Tibial nerve (tissue), 3 donors: ENCODE data around the gene CLRN2.

DNA sequence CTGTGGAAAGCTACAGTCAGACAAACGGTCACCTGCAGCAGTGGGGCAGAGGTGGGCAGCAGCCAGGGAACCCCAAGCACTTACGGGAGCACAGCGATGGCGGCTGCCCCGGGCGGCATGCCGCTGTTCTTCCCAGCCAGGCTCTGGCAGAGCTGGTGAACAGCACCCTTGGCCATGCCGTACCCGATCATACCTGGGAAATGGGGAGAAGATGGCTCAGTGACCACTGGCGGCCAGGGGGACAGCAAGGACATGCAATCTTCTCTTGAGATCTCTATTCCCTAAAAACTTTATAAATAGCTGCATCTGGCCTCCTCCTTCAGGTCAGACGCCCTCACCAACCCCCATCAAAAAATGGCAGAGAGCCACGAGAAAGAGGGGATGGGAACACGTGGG is 19.7 kb downstream of the QDPR start:
- PRO-cap, result no peak
- RAMPAGE, long total RNA, 3 experiments, result start-site peak on the minus strand in 1 of 3 experiments, centred at position 152 of the sequence, 12 reads per replicate

GRCh38 chr4:17510034-17510687 is 1.7 kb downstream of the QDPR start:
- PRO-cap, result no peak
- RAMPAGE, long total RNA, 3 experiments, result no peak in any of the 3 experiments

DNA sequence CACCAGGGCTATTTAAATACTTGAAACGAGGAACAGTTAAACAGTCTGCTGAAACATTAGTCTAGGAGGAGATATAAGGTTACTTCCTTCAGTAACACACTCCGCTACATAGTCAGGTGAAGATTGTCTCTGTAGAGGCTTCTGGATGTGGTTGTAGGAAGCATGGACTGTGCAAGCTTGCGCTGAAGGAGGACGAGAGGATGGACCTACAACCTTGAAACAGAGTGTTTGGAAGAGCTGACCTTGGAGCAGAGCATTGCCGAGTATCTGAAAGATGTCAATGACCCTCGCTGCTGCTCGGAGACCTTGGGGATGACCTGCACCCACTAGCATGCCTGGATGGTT is at the start of gene CLRN2:
CLRN2 (plus strand) TSS at position 230 of the 345 bp plus-strand sequence.
- PRO-cap, result no peak
- RAMPAGE, long total RNA, 3 experiments, result no peak in any of the 3 experiments

DNA sequence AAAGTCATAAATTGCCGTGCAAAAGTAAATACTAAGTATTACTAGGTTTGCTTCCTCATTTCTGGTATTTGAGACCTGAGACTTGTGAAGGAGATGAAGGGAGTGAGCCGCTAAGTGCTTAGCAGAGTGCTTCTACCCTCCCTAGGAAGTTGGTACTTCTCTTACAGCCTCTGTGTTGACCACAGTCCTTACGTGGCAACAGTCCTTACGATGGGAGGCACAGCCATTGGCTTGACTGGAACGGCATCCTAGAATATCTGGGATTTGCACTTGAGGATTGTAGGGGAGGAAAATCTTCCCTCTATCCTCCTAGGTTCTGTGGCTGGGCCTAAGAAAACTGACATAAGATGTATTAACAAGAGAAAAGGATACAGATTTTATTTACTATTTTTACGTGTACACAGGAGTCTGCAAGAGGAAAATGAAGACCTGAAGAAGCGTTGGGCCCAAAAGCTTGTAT is 1.7 kb downstream of the LAP3 start:
- PRO-cap, result no peak
- RAMPAGE, long total RNA, 3 experiments, result no peak in any of the 3 experiments

DNA sequence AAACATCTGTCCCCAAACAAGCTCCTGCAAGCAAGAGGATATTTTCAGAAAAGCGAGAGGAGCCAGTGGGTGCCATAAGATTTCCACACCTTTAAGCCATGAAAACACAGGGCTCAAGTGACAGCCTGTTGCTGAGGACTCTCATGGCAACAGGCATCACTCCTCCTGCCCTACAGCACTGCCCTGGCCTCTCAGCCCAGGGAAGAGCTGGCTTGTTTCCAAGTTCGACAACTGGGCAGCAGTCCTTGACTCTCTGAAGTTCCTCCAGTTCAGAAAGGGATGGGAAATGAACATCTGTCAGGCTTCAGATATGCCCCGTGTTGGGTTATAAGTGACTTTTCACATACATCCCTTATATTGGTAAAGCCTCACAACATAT is 9.9 kb downstream of the FAM184B start:
- PRO-cap, result no peak
- RAMPAGE, long total RNA, 3 experiments, result no peak in any of the 3 experiments

GRCh38 chr4:17802269-17802918 is 8.2 kb downstream of the DCAF16 start:
- PRO-cap, result no peak
- RAMPAGE, long total RNA, 3 experiments, result no peak in any of the 3 experiments

GRCh38 chr4:17926386-17926904 is 95.1 kb downstream of the LCORL start:
- PRO-cap, result no peak
- RAMPAGE, long total RNA, 3 experiments, result start-site peak on the minus strand in 2 of 3 experiments, at chr4:17926528-17926677 at its widest, 5 reads per replicate

GRCh38 chr4:18411348-18412139 is 390.0 kb upstream of the LCORL start:
- PRO-cap, result no peak
- RAMPAGE, long total RNA, 3 experiments, result no peak in any of the 3 experiments

- PRO-cap, result unidirectional peak, minus-strand start at chr4:19148248
- RAMPAGE, long total RNA, 3 experiments, result no peak in any of the 3 experiments
These were observed 1103.7 kb upstream of the SLIT2 start for GRCh38 chr4:19147981-19148526.

DNA sequence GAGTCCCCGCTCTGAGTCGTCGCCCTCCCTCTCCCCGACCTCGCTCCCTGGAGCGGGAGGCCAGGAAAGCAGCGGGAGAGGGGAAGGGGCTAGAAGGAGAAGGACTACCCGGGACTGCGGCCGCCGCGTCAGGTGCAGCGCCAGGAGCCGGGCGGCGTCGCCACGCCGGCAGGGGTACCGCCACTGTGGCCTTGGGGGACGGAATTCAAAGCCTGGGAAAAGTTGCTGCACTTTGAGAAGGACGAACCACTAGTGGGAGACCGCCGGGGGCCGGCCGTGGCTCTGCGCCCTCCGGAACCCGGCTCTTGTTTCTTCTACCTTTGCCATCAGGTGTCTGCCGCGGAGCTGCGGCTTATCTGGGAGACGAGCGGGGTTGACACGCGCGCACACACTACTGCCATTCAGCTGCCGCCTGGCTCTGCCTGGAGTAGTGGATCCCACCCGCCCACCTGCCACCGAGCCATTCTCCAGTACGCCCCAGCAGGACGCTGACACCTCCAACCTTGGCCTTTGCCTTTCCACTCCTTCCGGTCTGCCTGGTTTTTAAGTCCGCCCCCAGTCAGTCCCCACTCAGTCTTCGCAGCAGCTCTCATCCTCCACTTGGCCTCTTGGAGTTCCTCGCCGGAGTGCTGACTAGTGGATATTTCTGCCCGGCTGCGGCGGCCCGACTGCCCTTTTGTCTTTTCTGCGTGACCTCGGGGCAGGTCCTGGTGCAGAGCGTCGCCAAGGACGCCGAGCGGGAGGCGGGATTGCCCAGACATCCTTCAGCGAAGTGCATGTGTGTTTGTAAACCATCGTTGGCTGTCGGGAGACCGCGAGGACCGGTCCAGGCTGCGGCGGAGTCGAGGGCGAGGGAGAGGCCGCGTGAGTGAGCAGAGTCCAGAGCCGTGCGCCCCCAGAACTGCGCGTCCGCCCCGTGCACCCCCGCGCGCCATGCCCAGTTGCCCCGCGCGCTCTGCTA is 893 bp downstream of the SLIT2 start:
- PRO-cap, result bidirectional peak, plus-strand start at position 573 of the sequence, minus-strand start at position 393 of the sequence; bidirectional peak, plus-strand start outside the sequence, minus-strand start at position 870 of the sequence
- RAMPAGE, long total RNA, 3 experiments, result no peak in any of the 3 experiments

DNA sequence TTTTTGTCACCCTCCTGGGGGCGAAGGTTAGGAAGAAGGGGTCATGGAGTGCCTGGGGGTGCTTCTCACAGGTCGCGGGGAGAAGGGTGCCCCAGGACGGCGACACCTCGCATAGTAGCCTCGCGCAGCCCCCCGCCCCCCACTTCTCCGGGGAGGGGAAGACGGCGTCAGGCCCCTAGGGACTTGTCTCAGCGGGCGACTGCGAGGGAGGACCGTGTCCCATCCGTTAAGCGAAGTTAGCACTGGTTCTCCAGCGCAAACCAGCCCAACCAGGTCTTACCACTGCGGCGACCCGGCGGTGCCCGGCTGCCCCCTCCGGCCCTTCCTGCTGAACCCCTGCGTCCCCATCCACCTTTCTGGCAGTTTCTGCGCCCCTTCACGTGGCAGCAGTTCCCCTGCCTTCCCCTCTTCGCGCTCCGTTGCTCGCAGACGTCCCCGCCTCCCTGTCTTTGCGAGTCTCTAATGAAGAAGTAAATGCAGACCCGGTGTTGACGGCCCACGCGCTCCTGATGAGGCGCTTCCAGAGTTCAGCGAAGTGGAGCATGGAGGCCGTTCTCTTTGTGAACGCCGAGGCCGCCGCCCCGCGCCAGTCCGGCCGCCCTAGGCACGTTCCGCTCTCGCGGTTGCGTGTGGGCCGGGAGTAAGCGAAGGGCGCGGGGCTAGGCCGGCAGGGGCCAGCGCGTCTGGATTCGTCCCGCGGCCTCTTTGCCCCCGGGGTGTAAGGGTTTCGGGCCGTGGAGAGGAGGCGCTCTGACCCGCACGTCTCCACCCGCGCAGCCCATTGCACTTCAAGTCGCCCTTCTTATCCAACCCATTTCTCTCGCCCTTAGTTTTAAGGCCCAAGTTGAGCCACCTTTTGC is 3.0 kb downstream of the SLIT2 start:
- PRO-cap, result bidirectional peak, plus-strand start at position 179 of the sequence, minus-strand start at position 149 of the sequence; bidirectional peak, plus-strand start at position 643 of the sequence, minus-strand start at position 445 of the sequence
- RAMPAGE, long total RNA, 3 experiments, result no peak in any of the 3 experiments

DNA sequence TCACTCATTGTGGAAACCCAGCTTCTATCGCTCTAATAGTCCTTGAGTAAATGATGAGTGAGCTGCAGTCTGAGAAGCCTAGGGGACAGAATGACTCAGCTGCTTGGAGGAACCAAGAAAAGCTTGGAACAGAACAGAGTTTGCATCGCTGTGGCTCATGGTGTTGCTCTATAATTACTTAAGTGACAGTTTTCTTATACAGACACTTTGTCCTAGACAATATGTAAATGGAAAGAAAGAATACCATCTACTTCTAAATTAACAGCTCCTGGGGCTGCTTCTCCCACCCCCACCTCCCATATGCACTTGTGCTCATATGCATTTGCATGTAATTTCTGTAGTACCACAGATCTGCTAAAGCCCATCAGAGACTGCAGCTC is 156.9 kb downstream of the SLIT2 start:
- PRO-cap, result no peak
- RAMPAGE, long total RNA, 3 experiments, result no peak in any of the 3 experiments

GRCh38 chr4:20739322-20740250 is 39.3 kb downstream of the PACRGL start:
- PRO-cap, result no peak
- RAMPAGE, long total RNA, 3 experiments, result no peak in any of the 3 experiments

DNA sequence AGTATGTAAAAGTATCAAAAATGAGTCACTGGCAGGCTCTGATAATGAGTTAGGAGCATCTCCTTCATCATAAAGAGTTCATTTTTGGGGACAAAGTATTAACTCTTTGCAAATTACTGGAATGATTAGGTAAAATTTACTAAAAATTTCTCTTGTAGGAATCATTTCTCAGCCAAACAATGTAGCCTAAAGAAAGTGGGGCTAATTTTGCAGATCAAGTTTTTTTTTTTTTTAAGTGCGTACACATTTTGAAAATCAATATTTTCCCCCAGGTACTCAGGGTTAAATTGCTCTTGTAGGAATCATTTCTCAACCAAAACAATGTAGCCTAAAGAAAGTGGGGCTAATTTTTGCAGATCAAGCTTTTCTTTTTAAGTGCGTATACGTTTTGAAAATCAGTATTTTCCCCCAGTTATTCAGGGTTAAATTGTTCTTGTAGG is 421.7 kb downstream of the PACRGL start:
- PRO-cap, result no peak
- RAMPAGE, long total RNA, 3 experiments, result no peak in any of the 3 experiments

DNA sequence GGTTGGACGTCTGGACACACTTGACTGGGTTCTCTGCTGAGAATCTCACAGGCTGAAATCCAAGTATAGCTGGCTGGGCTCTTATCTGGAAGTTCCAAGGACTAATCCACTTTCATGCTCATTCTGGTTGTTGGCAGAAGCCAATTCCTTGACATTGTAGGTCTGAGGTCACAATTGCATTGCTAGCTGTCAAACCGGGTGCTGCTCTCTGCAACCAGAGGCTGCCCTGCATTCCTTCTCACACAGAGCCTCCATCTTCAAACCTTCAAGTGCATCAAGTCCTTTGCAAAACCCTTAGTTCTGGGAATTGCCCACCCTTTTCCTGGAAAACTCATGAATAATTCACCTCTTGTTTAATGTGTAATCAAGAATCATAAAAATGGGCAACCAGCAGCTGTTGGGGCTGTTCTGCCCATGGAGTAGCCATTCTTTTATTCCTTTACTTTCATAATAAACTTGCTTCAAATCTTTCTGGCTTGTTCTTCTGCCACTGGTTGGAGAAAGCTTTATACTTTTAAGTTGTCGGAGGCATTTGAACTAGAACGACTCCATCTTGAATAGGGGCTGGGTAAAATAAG is 404.1 kb downstream of the KCNIP4 start:
- PRO-cap, result no peak
- RAMPAGE, long total RNA, 3 experiments, result no peak in any of the 3 experiments

- PRO-cap, result no peak
- RAMPAGE, long total RNA, 3 experiments, result start-site peak on the minus strand in 1 of 3 experiments, at chr4:22434928-22435208 at its widest, 5 reads per replicate
These were observed 80.9 kb downstream of the ADGRA3 start for GRCh38 chr4:22434881-22435418.

- PRO-cap, result no peak
- RAMPAGE, long total RNA, 3 experiments, result start-site peak on the minus strand in 1 of 3 experiments, at chr4:23814169-23814285 at its widest, 18 reads per replicate
These were observed 76.0 kb downstream of the PPARGC1A start for GRCh38 chr4:23813489-23814698.

DNA sequence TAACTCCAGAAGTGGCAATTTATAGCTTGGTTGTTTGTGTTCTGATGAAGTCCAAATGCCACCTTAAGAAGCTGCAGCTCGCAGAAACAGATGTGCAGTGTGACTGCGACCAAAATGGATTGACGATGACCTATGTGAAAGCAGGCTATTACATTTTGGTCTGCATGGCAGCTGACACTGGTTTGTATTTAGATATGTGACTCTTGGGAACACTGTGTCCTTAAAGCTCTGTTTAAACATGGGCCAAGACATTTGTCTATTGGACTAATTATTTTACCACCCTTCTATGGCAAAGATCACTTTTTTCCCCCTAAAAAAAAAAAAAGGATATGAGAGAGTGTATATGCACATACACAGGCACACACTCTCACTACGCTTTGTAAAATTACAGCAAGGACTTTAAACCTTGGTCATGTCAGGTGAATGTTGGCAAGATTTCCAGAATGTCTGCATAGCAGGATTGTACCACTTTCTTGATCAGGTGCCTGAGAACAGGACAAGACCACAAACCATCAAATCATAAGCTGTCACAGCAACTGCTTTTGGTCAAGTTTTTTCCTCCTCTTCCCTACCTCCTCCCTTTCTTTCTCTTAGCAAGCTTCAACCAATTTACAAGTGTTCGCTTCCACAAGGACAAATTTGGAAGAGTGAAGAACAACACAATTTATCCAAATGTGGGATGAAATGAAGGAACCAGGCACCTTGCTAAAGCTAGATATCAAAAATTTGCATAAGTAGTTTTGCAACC is 15.4 kb downstream of the PPARGC1A start:
- PRO-cap, result no peak
- RAMPAGE, long total RNA, 3 experiments, result no peak in any of the 3 experiments

DNA sequence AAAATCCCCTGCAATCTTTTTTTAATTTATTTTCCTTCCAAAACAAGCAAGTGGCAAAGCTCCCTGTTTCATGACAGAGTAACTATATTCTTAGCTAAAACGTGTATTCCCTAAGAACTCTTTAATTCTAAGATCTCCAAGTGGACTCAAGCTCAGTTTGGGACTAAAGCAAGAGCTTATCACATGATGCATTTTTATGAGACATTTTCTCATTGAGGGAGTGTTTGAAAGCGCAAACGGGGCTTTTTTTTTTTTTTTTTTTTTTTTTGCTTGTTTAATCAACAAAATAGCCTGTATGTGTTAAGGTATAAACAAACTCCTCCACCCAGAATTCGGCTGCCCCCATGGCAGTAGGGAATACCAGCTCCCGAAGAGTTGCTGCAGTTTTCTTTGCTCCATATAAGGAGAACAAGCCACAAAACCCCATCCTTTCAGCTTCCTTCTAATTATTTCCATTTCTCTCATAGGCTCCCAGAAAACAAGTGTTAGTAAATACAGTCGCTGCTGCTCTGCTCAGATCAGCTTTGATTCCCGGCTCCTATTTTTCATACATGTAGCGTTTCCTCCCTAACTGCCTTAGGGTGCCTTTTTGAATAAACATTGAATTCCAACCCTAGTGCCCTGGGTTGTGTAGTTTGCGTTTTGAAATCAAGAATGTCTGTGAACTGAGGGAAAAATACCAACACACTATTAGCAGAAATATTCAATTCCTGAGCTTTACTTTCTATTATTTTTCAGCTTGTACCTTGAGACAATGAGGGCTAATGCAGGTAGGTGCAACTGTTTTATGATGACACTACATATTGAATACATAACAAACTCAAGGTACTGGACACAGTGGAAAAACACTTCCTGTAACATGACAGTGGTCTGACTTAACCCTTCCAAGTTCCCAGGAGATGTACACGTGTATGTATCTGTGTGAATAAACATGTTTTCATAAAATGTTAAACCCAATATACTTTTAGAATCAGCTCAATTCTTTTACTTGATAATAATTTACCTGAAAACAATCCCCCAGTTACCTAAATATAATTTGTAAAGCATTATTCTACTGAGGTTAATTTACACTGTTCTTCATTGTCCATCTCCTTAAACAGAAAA is 865 bp upstream of the PPARGC1A start:
- PRO-cap, result no peak
- RAMPAGE, long total RNA, 3 experiments, result no peak in any of the 3 experiments

DNA sequence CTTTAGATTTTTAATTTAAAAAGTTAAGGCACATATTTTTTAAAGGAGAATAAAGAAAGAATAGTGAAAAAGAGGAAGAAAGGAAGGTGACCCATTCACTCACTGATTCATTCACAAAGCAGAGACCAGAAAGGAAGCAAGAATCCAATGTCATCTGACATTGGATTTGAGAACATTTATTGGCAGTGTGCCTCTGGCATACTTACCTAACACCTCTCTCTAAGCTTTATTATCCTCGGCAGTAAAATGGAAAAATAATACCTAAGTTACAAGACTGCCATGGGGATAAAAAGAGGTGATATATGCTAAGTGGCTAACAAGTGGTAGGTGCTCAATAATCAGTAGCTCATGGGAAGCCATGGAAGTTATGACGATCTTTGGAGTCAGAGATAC is 41.6 kb upstream of the PPARGC1A start:
- PRO-cap, result no peak
- RAMPAGE, long total RNA, 3 experiments, result no peak in any of the 3 experiments